H1 (cell line): ENCODE measurements around a stretch of chr7.

- RRBS: no CpG with 5 or more reads among the region's 4 CpGs
CAGE:
- cytosol, long polyA plus RNA: no peak
- long polyA plus RNA: no peak
- nucleus, long polyA plus RNA: no peak
These were observed 561.1 kb downstream of the SDK1 start for GRCh38 chr7:3862161-3862459.

GRCh38 chr7:4189774-4190345, 492.2 kb upstream of the FOXK1 start:
- RRBS: no CpG with 5 or more reads among the region's 16 CpGs
CAGE:
- cytosol, long polyA plus RNA: no peak
- long polyA plus RNA: no peak
- nucleus, long polyA plus RNA: no peak

DNA sequence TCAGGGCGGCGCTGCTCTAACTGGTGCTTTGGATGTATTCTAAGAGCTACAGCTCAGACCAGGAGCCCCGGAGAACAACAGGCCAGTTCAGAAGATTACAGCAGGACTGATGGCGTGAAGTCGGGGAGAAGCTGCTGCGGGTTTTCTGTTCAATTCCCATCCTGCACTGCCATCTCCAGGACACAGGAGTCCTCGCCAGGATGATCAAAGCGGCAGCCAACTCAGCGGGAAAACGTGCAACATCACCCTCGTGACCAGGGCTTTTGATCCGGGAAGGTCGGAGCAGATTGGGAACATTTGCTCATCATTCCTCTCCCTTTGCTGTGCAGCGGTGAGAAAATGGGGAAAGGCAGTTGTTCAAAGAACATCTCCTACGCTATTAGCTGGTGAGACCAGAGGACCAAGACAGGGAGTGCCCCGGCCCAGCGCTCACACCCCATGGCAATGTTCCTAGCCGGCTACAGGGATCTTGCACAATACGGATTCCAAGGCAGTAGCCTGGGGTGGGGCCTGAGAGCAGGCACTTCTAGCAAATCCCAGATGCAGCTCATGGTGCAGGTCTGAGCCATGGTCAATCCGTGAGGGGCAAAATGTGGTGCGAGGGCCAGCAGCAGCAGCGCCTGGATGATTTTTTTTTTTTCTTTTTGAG, 50.3 kb upstream of the FOXK1 start:
- RRBS: no CpG with 5 or more reads among the region's 22 CpGs
CAGE:
- cytosol, long polyA plus RNA: no peak
- long polyA plus RNA: no peak
- nucleus, long polyA plus RNA: no peak

- RRBS: 42% methylated on average over 54 of the region's 111 CpGs
CAGE:
- cytosol, long polyA plus RNA: no peak
- long polyA plus RNA: no peak
- nucleus, long polyA plus RNA: no peak
These were observed 40.3 kb upstream of the FOXK1 start for GRCh38 chr7:4641546-4642465.

DNA sequence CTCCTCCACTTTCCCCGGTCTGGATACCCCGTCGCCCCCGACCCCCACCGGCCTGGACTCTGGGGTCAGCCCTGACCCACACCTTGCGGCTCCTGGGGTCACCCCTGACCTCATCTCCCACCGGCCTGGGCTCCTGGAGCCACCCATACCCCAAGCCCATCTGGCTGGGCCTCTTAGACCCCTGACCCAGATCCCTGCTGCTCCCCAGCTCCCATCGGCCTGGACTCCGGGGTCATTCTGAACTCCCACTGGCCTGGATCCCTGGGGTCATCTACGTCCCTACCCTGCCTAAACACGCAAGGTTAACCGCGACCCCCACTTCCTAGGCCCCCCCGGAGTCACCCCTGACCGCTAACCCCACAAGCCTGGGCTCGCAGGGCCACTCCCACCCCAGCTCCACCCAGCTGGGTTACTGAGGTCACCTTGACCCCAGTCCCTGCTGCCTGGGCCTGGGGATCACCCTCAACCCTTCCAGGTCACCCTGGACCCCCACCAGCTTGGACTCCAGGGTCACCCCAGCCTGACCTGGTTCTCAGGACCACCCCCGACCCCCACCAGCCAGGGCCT, 1.1 kb downstream of the FOXK1 start:
- RRBS: 56% methylated on average over 5 of the region's 17 CpGs
CAGE:
- cytosol, long polyA plus RNA: no peak
- long polyA plus RNA: no peak
- nucleus, long polyA plus RNA: no peak

- RRBS: no CpG with 5 or more reads among the region's 15 CpGs
CAGE:
- cytosol, long polyA plus RNA: no peak
- long polyA plus RNA: no peak
- nucleus, long polyA plus RNA: no peak
These were observed 18.8 kb downstream of the FOXK1 start for GRCh38 chr7:4700674-4701423.

DNA sequence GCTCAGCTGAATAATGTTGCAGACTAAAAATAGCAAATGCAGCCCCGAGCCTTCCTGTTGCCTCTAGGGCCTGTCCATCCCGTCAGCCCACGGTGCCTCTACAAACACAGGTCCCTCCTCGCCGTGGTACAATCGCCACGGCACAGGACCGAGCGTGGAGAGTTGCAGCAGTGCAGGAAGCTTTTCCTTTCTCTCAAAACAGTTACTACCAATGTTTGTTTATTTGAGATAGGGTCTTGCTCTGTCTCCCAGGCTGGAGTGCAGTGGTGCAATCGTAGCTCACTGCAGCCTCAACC, 41.3 kb downstream of the FOXK1 start:
- RRBS: no CpG with 5 or more reads among the region's 10 CpGs
CAGE:
- cytosol, long polyA plus RNA: no peak
- long polyA plus RNA: no peak
- nucleus, long polyA plus RNA: no peak

DNA sequence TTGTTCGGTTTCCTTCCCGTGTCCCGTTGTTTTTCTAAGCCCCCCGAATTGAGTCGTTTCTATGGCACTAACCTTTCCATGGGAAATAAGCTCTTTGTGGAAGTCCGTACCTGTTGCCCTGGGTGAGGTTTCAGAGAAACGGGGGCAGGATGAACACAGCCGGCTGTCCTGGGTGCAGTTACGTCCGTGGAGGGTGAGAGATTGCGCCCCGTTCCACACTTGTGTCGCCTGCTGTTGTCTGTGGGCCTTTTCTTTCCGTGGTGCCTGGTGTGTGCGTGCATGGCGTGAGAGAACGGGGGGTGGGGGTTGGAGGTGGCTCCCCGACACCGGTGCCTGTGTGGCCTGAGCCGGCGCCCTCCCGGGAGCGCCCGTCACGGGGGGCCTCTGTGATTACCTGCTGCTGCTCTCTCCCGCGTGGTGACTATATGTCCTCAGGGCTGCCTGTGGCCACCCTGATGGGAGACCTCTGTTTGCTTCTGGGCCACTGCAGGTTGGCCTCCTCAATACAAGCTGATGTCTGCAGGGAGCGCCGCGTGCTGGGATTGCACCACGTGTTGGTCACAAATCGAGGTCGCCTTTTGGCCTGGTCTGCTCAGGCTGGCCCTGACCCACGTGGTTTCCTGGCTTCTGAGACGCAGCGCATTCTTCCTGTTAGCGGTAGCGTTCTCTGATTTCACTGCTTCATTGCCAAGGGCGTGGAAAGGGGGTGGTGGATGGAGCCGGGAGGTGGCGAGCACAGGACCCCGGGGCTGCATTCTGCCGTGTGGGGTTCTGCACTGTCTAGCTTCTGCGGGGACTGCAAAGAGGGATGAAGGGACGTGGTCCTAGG, 10.9 kb upstream of the AP5Z1 start:
- RRBS: no CpG with 5 or more reads among the region's 45 CpGs
CAGE:
- cytosol, long polyA plus RNA: no peak
- long polyA plus RNA: no peak
- nucleus, long polyA plus RNA: no peak

- RRBS: 74% methylated on average over 3 of the region's 14 CpGs
CAGE:
- cytosol, long polyA plus RNA: no peak
- long polyA plus RNA: no peak
- nucleus, long polyA plus RNA: no peak
These were observed 27.0 kb downstream of the MMD2 start for GRCh38 chr7:4931898-4932387.

DNA sequence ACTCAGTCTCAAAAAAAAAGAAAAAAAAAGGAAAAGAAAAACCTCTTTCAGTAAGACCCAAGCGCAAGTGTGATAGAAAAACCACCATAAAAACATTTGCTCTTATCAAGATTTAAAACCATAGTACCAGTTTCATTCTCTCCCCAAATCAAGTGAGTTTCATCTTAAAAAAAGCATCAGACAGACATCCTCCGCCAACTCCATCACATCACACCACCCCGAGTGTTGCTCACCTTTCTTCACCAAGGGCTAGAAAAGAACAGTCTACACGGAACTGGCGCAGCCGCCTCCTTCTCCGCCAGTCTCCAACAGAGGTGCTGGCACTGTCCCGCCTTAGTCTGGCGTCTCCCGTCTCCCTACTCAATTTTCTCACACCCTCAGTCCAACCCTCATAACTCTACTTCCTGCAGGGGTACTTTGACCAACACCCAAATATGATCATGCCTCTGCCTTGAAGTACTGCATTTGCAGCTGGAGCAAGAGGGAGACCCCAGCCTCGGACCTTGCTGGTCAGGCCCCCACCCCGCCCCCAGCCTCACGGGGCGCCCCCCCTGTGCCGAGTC, 46.9 kb upstream of the WIPI2 start:
- RRBS: no CpG with 5 or more reads among the region's 15 CpGs
CAGE:
- cytosol, long polyA plus RNA: no peak
- long polyA plus RNA: no peak
- nucleus, long polyA plus RNA: no peak

DNA sequence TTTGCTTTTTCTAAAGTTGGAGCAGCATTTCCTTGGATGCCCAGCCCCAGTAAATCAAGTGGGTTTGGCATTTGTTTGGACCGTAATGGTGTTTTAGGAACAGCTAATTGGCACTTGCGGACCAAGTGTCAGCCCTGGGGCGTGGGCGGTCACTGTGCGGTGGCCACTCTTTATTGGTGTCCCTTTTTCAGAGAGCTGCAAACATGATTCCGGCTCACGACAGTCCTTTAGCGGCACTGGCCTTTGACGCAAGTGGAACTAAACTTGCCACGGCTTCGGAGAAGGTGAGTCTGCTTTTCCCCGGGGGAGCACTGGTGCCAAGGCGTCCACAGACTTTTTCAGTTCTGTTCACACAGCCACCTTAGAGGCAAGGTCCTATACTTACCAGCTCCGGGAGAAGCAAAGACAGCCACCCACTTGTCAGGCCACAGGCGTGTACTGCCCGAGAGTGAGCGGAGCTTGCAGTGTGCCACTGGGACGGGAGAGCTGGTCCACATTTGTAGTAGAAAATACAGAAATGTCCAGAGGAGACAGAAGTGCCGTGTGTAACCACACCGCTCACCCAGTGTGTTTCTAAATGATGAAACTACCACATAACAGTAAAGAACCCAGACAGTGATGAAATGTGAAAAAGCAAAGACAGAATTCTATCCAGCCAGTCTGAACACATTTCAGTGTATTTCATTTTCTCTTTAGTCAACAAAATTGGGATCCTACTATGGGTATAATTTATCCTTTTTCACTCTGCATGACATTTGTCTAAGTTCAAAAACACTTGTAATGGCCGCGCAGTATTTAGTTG, 27.9 kb downstream of the WIPI2 start:
- RRBS: 91% methylated on average over 8 of the region's 22 CpGs
CAGE:
- cytosol, long polyA plus RNA: no peak
- long polyA plus RNA: no peak
- nucleus, long polyA plus RNA: no peak

GRCh38 chr7:5224002-5224687, 34.1 kb downstream of the WIPI2 start:
- RRBS: no CpG with 5 or more reads among the region's 16 CpGs
CAGE:
- cytosol, long polyA plus RNA: no peak
- long polyA plus RNA: no peak
- nucleus, long polyA plus RNA: no peak

GRCh38 chr7:5235103-5235676, 45.2 kb downstream of the WIPI2 start:
- RRBS: no CpG with 5 or more reads among the region's 13 CpGs
CAGE:
- cytosol, long polyA plus RNA: no peak
- long polyA plus RNA: no peak
- nucleus, long polyA plus RNA: no peak

- RRBS: no CpG with 5 or more reads among the region's 34 CpGs
CAGE:
- cytosol, long polyA plus RNA: no peak
- long polyA plus RNA: no peak
- nucleus, long polyA plus RNA: start-site peak on the minus strand at chr7:5351342-5352006, 7 reads
These were observed 69.0 kb downstream of the SLC29A4 start for GRCh38 chr7:5351581-5352273.

DNA sequence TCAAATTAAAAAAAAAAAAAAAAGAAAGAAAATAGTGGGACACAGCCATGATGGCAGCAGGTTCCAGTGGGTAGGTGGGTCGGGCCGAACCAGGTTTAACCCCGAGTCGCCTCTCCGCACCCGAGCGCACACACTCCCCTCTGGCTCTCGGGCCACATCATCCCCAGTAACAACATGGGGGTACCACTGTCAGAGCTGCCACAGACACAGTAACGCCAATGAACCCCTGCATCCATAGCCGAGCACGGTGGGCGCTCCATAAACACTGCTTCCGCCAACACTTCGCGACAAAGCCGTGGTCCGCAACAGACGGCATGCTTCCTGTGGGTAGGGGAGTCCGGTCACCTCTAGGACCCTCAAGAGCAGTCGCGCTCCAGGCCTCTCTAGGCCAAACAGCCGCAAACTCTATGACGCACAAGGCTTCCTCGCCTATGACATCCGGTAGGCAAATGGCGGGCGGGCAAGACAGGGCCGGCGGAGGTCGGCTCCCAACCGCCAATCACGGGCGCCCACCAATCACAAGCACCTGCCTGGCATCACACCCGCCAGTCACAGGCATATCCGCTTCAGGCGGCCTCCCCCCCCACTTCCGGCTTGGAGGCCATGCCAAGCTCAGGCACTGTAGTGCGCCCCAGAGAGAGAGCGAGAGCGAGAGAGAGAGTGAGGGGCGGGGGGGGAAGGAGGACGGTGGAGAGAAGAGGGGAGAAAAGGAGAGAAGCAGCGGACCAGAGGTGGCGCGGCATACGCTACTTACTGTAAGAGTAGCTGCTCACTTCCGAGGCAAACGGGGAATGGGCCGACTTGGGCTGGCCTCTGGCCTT, 67.3 kb downstream of the TNRC18 start:
- RRBS: 90% methylated on average over 6 of the region's 49 CpGs
CAGE:
- cytosol, long polyA plus RNA: no peak
- long polyA plus RNA: no peak
- nucleus, long polyA plus RNA: no peak

- RRBS: 93% methylated on average over 18 of the region's 40 CpGs
CAGE:
- cytosol, long polyA plus RNA: no peak
- long polyA plus RNA: no peak
- nucleus, long polyA plus RNA: no peak
These were observed 61.8 kb downstream of the TNRC18 start for GRCh38 chr7:5361713-5362305.

DNA sequence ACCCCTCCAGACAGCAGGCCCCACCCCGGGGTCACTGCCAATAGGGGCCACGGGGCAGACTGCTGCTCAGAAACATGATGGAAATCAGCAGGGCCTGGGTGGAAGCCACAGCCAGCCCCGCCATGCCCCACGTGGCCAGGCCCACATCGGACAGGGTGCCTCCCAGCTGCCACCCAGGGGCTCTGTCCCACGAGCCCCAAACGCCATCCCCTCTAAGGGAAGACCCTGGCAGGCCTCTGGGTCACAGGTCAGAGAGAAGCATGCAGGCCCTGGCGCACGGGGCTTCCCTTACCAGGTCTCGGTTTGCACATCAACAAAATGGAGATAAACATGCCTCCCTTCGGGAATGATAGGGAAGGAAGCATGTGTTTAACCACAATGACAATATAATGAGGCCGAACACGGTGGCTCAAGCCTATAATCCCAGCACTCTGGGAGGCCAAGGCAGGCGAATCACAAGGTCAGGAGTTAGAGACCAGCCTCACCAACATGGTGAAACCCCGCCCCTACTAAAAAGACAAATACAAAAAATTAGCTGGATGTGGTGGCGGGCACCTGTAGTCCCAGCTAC, 28.2 kb downstream of the TNRC18 start:
- RRBS: no CpG with 5 or more reads among the region's 16 CpGs
CAGE:
- cytosol, long polyA plus RNA: no peak
- long polyA plus RNA: no peak
- nucleus, long polyA plus RNA: no peak

- RRBS: no CpG with 5 or more reads among the region's 4 CpGs
CAGE:
- cytosol, long polyA plus RNA: no peak
- long polyA plus RNA: no peak
- nucleus, long polyA plus RNA: no peak
These were observed 14.9 kb downstream of the TNRC18 start for GRCh38 chr7:5408750-5409186.

DNA sequence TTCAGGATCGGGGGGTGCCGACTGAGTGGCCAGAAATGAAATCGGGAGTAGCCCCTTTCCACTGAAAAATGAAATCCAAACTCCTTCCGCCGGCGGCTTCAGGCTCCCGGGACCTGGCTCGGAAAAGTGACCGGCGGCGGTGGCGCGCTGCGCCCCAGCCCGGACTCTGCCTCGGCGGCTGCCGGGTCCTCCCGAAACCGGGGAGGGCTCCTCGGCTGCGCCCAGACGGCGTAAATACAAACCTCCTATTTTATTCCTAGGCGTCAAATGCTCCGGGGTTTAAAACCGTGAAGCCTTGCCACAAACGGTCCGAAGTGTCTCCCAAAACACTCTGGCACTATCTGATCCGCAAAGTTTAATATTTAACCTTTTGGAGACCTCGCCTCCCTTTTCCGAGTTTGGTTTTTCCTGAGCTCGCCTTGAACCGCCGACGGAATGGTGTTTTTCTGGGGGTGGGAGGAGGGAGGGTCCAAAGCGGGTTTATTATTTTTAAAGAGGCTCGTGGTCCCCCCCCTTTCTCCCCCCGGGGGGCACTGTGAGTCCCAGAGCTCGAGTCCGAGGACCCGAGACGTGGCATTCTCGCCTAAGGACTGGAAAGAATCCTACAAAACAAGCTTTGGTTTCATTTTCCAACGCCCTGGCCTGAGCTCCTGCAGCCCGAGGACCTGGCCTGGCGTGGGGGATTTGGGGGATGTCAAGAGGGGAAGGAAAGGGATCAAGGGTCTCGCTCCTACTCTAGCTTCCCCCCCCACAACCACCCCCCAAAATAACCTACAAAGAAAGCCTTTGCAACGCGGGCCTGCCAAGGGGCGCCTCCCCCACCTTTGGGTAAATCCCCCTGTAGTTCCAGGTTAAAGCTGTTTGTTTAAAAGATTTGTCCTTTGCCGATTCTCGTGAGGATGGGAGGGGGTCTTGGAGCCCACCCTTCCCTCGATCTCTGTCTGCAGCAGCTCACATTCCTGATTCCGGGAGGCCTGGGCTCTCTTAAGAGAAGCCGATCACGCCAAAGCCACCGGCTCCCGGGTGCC, 1.7 kb downstream of the TNRC18 start:
- RRBS: 5% methylated on average over 7 of the region's 59 CpGs
CAGE:
- cytosol, long polyA plus RNA: no peak
- long polyA plus RNA: no peak
- nucleus, long polyA plus RNA: no peak

DNA sequence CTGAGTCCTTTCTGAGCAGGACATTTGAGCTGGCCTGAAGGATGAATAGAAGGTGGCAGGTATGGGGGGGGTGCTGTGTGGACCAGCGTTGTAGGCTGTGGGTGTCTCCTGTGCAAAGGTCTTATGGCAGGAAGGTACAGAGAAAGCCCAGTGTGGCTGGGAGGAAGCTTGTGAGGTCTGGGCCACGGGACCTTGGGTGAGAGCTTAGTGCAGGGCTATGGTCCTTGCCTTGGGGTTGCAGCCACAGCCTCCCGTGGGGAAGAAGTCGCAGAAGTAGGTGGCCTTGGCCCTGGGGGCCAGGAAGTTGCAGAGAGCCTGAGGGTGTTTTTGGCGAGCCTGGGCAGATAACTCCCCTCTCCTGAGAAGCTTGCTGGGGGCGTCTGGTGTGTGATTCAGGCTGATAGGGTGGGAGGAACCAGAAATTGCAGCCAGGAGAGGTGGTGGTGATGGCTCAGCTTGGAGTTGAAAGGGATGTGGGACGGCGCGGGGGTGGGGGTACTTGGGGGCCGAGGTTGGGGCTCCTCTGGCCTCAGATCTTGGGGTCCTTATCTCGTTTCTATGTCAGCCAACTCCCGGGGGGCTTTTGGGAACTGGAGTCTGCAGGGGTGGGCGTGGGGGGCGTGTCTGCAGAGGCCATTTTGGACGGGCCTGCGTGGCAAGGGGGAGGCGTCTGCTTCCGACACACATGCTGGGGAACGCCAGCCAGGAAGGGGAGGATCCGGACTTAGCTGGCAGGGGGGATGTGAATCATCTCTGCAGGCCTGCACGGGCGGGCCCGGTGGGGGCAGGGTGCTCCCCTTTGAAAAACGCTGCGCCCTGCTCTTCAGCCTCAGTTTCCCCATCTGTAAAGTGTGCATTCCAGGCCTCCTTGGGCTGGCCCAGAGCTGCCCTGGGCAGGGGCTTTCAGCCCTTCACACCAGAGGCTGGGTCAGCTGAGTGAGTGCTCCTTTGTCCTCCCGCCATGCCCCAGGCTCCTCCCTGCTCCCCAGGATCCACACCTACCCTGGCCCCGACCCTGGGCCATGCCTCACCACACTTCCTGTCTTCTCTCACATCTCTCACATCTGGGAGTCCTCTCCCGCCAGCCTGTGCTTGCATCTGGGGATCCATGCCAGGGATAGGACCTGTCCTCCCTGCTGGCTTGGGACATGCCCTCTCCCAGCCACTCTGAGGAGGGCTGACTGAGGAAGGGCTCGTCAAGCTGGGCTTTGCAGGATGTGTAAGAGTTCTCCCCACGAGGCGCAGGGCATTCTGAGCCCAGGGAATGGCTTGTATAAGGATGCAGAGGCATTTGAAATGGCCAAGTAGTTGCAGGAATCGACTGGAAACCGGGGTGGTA, 3.4 kb downstream of the FSCN1 start:
- RRBS: 29% methylated on average over 4 of the region's 33 CpGs
CAGE:
- cytosol, long polyA plus RNA: no peak
- long polyA plus RNA: no peak
- nucleus, long polyA plus RNA: no peak